Daoy (cell line): ENCODE data around the genes NFE2L1 and HOXB6.

GRCh38 chr17:48033600-48034154 is 3.9 kb downstream of the COPZ2 start:
- RAMPAGE, long total RNA: no peak

- RAMPAGE, long total RNA: no peak
These were observed 521 bp upstream of the NFE2L1 start for GRCh38 chr17:48047486-48048190.

- RAMPAGE, long total RNA: no peak
These were observed at the start of gene NFE2L1 for GRCh38 chr17:48048191-48048448. Gene NFE2L1, plus strand, starts transcription at chr17:48048359.

DNA sequence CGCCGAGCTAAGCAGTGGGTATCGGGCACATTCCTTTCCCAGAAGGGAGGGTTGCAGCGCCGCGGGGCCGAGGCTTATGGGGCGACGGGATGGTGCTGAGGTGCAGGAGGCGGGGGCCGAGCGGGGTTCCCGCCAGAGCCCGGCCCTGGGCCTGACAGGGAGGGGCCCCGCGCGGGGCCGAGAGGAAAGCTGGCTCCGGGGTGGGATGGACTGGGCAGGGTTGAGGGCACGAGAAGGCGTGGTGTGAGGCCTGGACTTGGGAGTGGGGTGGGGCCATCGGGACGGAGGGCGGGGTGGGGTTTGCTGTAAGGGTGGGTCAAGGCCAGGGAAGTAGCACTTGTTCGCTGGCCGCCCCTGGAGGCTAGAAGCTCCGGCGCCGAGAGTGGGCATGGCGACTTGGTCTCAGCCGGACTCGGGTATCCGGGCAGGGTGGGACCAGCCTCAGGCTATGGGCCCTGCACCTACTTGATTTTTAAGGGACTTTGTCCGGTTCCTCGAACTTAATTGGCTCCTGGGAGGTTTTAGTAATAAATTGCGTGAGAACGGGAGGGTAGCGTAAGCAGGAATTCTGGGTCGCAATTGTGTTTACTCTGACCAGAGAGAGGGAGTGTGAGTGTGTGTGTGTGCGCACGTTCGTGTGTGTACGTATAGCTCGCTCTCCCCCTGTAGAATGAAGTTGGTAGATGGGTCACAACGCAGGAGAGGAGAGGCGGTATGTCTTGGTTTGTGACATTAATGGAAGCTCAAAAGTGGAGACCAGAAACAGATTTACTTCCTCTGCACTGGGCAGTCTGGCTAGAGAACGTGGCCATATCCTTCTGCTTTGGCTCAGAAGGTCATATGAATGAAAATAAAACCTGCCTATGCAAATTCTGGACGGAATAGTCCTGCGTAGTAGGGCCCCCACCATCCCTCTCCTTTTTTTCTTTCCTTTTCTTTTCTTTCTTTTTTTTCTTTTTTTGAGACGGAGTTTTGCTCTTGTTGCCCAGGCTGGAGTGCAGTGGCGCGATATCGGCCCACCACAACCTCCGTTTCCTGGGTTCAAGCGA is 614 bp downstream of the NFE2L1 start:
- RAMPAGE, long total RNA: no peak

DNA sequence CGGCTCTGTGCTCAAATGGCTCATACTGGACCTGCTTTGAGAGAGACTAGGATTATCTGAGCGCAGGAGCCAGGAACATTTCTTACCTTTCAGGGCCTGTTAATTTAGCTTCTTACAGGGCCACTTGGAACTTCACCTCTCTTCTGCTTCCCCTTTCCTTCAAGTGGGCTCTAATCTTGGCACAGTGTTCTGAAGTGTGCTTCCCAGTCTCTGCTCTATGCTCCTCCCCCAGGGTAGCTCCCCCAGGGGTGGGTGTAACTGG is 4.7 kb downstream of the NFE2L1 start:
- RAMPAGE, long total RNA: no peak

DNA sequence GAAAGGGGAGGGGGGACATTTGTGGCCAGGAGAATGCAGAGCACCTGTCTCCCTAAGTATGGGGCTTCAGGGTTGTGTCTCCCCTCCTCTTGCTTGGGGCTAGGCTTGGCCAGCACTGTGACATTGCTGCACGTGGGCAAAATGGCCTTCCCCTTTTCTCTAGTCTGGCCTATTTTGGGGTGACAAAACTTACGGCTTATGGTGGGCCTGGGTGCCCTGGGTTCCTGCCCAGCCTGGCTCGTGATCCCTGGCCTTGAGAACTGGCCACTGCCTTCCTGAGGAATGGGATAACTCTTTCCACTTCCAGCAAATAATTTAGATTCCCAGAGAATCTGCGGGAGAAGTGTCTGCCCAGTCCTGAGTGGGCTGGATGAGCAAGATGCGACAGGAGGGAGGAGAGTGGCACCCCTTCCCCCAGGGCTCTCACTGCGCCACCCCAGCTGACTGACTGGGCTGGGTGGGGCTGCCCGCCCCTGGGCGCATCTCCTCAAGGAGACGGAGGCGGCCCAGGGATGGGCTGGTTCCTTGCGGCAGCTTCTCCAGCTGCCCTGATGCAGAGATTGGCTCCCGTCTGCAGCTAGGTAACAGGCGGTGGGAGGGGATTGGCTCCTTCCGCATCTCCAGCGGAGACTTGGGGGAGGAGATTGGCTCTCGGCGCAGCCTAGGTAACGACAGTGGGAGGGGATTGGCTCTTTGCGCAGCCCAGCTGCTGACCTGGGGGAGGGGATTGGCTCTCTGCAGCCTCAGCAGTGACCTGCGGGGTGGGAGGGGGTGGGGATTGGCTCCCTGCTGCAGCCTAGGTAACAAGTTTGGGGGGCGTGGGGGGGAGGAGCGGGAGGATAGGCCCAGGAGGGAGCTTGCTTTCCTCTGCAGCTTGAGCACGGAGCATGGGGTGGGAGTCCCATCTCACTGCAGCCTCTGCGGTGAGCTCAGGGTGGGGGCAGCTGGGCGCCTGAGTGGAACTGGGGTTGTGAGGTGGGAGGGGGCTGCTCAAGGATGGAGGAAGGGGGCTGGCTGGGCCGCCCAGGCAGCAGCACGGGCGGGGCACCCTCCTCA is 6.0 kb downstream of the NFE2L1 start:
- RAMPAGE, long total RNA: no peak

DNA sequence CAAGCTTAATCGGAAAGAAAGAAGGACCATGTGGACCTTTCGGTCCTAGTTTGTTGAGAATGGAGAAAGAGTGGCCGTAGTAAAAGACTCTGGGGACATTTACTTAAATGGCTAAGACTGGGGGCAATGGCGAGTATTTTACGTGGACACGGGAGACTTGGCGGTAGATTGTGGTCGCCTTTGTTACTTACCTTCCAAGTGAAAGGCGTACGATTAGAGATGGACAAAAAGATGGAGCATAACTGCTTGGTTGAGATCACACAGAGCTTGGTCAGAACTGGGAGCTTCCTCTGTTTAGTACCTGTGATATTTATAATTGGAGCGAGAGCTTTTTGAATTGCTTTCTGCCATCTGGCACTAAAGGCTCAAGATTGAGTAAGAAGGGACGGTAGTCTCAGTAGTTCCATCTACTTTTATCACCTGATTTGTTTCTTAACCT is 514 bp downstream of the SNX11 start:
- RAMPAGE, long total RNA: no peak

DNA sequence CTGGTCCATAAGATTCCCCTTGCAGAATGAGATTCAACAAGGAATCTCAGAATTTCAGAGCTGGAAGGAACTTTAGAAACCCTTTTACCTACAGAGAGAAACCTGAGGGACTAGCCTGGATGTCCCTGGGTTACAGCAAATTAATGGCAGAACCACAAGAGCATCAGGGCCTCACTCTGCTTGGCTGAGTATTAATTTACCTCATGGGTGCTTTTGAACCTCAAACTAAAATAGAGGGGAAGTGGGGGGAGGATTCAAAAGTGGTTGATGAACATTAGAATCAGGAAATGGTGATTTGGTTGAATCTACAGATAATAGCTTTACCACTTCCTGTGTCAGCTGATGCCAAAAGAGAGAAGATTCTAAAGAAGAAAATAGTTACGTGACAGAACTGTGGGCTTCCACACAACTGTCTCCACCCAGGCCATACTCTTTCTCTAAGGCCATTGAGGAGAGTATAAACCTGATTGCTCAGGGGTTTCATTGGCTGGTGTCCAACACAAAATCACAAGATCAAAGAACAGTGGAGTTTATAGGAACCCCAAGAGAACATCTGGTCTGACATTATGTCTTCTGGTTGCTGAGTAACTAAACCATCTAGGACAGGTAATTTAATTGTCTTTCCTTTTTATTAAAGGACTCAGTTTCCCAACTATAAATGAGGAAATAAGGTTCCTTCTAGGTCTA is 11.3 kb upstream of the SKAP1 start:
- RAMPAGE, long total RNA: no peak

DNA sequence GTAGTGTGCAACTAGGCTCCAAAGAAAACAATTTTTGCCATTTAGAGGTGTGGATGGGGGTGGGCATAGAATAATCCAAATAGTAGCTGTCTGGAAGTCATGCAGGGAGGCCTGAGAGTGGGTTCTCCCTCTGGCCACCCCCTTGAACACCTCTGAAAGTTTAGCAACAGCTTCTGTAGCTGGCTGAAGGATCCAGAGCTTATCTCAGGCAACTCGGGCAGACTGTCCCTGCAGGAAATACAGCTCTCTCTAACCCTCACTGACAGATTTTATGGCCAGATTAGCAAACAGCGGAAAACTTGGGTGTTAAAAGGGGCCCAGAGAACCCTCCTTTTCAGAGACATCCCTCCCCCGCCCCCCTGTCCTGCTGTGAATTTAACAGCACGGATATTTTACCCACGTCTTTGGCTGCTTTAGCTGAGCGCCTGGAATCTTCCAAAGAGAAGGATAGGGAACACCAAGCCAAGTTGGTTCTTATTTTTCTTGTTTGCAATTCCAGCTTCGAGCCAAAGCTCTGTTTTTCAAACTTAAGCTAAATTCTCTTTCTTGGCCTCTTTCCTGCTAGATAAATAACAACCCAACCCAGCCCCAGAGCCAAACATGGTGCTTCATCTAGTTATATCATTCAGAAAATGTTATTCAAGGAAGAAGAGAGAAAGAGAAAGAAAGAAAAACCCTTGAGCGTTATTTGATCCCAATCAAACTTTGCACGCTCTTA is 2.2 kb upstream of the HOXB2 start:
- RAMPAGE, long total RNA: no peak

DNA sequence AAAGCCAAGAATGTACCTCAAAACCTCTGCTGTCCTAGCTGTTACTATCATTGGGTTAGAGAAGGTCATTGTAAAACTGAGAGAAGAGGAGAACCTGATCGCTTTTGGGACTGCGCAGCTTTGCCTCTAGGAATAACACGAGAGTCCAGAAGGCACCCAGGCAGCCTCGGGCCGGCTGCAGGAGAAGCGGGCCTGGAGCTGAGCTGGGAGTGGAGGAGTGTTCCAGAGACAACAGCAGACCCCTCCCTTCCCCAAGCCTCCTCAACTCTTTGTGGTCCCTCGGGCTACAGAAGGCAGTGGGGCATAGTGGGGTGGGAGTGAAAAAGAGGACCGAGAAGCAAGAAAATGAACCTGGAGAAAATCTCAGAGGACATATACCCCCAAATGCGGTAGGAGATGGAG is 13.1 kb upstream of the HOXB2 start:
- RAMPAGE, long total RNA: no peak

GRCh38 chr17:48563871-48564038 is 14.4 kb downstream of the HOXB4 start:
- RAMPAGE, long total RNA: no peak

GRCh38 chr17:48568328-48569224 is 9.6 kb downstream of the HOXB4 start:
- RAMPAGE, long total RNA: no peak

- RAMPAGE, long total RNA: no peak
These were observed 2.4 kb downstream of the HOXB4 start for GRCh38 chr17:48575502-48576383.

GRCh38 chr17:48591768-48592972 is 1.4 kb downstream of the HOXB5 start:
- RAMPAGE, long total RNA: no peak

GRCh38 chr17:48596690-48596995 is 3.1 kb upstream of the HOXB5 start:
- RAMPAGE, long total RNA: no peak

DNA sequence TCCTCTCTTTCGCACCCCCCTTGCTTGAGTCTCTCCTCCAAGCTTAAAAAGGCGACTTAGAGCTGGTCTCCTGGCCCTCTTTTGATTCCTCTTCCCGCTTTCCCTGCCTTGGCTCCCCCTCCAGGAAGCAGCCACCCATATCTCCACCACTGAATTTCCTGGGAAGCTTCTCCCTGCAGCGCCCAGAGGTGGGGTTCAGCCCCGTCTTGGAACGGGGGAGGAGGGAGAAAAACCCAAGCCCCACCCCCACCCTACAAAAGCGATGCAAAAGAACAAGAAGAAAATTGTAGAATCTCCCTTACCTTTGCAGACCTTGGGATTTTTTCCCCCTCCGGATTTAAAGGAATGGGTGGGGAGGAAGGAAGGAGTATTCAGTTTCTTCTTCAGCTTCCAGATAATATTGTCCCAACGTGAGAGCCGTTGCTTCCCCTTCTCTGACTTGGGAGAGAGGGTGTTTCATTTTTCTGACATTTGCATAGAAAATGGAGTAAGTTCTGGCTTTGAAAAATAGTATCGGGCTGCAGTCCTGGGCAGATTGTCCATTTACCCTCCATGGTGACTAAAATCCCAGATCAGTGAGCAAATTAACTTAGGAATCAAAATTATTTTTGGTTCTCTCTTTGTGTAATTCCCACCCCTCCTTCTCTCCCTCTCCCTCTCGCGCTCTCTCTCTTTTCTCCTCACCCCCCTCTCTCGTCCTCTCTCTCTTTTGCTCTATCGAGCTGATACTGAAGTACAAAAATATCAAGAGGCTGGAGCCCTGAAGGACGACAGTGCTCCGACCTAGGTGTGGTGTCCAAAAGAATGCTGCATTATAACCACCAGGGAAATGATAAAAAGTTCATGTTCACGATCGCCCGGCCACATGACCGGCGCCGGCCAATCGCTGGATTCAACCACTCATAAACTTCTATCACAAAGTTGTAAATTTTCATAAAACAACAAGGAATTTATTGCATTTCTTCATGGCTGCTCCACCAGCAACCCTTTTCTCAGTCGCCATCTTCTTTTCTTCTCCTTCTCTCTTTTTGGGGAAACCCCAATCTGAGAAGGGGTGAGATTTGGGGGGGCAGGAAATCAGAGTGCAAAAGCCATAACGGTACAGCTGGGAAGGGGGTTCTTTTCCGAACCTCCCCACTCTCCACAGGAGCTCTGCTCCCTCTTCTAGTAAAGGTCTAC is at the start of gene HOXB6:
Gene HOXB6, minus strand, starts transcription at position 809 of the 1,179 bp plus-strand sequence.
- RAMPAGE, long total RNA: no peak

- RAMPAGE, long total RNA: no peak
These were observed 1.9 kb downstream of the HOXB8 start for GRCh38 chr17:48612849-48614002.

GRCh38 chr17:48628569-48629208 is 2.5 kb upstream of the HOXB9 start:
- RAMPAGE, long total RNA: no peak

- RAMPAGE, long total RNA: no peak
These were observed 4.2 kb upstream of the HOXB9 start for GRCh38 chr17:48630303-48630788.

- RAMPAGE, long total RNA: no peak
These were observed 1.5 kb downstream of the PRAC1 start for GRCh38 chr17:48720527-48721475.